AG04449 (cell line): ENCODE measurements around the gene FBLL1.

- RRBS: no CpG with 5 or more reads among the region's 3 CpGs
Measured at GRCh38 chr5:167699325-167700049, 592.0 kb upstream of the WWC1 start.

DNA sequence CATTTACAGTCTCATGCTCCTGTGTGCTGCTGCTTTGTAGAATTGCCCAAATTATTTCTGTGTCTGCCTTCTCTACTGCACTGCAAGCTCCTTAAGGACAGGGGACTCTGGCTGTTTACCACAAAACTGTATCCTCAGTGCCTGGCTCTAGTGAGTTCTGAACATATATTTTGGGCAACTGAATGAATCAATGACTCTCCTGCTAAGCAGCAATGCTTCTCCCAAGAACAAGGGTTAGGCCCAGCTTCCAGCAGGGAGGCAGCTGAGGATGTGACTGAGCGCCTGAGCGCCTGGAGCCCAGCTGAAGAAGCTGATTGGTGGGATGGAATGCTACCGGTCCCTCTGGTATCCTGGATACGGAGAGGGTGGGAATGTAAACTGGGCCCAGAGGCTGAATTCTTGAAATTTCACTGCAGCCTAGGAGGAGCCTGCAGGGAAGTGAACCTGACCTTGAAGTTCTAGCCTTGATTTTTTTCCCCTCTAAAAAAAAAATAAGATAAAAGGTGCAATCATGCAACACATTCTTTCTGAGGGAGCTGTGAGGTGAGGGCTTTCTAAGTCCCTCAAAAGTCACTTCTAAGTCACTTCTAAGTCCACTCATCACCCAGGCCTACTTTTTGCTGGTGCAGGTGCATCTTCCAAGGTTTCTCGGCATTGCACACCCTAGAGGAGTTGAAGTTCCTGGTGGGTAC is 43.3 kb downstream of the WWC1 start:
- RRBS: no CpG with 5 or more reads among the region's 5 CpGs

GRCh38 chr5:168393124-168393842 is 93.0 kb upstream of the RARS1 start:
- RRBS: no CpG with 5 or more reads among the region's 8 CpGs

DNA sequence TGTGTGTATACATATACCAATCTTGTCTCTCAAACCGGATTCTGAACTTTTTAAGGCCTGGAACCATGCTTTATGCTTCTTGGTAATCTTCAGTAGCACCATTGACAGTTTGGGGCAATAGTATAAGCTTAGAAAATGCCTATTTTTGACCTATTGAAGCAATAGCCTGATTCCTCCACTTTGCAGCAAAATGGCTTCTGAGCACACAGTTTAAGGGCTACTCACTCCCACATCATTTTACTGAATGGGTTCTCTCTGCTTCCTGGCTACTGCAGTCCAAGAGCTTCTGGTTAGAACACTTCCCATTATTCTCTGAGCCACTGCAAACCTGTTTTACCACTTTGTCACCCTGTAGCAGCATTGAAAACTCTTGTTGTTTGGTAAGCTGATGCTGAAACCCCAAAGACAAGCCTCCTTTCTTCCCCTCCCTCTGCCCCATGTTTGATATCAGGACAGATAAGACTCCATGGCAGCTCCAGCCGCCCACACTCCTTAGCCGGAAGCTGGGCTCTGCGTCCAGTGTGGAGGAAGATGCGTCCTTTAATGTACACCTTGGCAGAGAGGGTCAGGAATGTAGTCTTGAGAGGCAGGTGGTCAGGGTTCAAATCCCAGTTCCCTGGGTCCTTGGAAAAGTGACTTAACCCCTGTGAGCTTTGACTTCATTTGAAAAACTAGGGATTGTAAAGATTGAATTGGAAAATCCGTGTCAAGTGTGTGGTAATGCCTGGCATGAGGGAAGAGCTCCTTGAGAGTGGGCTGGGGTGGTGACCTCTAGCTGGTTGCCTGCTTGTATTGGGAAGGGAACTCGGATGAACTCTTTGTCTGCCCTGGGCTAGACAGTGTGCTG is 84.3 kb upstream of the RARS1 start:
- RRBS: no CpG with 5 or more reads among the region's 7 CpGs

DNA sequence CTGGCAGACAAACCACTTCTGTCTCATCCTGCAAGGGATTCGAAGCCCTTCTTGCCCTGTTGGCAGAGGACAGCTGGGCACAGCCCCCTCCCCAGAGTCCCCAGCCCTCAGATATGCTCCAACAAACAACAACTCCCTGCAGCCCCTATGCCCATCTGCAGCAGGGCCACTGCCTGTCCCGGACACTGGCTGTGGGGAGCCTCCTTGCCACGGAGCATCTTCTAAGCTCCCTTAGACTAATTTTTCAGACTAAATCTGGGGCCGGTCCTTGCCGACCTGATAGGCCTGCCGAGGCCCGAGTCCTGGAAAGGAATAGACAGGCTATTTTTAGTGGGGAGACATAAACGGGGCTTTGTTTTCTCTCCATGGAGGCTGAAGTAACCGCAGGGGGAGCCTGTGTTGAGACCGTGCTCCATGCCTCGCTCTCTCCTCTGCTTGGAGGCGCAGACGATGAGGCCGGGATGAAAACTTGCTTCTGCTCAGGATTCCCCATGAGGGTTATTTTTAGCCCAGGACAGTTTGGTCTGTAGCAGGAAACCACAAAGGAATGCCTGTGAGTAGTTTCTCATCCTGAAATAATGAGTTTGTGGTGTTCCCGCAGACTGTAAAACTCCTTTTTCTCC is 82.1 kb upstream of the RARS1 start:
- RRBS: 27% methylated on average over 3 of the region's 15 CpGs

DNA sequence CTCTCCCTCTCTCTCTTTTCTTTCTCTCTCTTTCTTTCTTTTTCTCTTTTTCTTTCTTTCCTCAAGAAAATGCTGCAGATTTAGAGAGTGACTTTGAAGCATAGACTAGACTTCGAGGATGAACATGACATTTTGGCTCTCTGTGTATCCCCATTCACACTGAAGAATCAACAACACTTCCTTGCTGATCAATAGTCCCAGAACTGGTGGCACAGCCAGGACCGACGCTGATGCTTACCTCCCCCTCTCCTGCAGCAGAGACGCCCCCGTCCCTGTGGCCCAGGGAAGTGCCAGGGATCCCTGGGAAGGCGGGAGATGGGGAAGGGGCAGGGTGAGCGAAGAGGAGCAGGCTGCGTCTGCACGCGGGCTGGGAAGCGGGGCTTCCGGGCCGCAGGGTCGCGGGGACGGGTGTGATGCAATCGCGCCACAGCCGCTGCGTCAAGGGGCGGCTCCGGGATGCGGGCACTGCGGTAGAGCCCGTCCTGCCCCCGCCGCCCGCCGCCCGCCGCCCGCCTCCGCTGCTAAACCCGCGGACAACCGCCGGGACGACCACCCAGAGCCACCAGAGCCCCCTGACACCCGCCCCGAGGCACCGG is at the start of gene FBLL1:
FBLL1 (plus strand) TSS at position 427 of the 596 bp plus-strand sequence.
- RRBS: 5% methylated on average over 16 of the region's 41 CpGs

DNA sequence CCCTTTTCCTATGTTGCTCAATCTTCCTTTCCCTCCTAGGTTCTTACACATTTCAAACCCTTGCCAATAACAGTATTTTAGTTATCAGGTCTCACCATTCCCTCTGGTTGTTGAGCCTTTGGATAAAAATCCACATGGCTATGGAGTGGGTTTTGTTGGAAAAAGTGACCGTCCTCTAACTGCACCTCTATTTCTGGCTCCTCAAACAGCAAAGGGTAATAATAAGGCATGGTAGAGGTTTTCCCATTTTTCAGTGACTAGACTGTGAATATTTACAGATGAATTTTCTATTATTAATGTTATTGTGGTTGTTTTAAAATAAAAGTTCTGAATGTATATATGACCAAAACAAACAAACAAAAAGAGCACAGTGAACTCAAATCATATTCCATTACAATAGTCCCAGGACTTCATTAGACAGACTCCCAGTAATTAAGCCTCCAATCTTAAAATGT is 22.7 kb downstream of the PANK3 start:
- RRBS: no CpG with 5 or more reads among the region's 1 CpG

- RRBS: no CpG with 5 or more reads among the region's 3 CpGs
Measured at GRCh38 chr5:168681458-168682000, 102.4 kb upstream of the PANK3 start.

GRCh38 chr5:168683577-168684038 is 104.4 kb upstream of the PANK3 start:
- RRBS: no CpG with 5 or more reads among the region's 14 CpGs

- RRBS: no CpG with 5 or more reads among the region's 6 CpGs
Measured at GRCh38 chr5:168734663-168735040, 155.5 kb upstream of the PANK3 start.

- RRBS: no CpG with 5 or more reads among the region's 9 CpGs
Measured at GRCh38 chr5:168789375-168789858, 210.2 kb upstream of the PANK3 start.

DNA sequence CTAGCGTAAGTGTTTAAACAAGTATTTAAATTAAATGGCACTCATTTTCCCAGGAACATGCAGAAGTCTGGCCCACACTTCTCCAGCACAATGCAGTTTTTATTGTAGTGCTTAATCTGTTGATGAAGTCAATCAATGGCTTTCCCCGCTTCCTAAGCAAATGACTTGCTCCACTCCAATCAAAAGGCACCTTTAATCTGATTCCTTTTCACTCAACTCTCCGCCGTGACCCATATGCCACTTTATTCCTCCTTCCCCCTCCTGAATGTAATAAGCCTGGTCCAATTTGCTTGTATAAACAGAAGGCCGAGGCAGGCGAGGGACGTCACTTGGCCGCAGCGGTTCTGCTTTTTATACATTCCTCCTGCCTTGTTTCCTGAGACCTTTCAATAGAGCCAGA is 273.6 kb downstream of the SLIT3 start:
- RRBS: no CpG with 5 or more reads among the region's 9 CpGs

DNA sequence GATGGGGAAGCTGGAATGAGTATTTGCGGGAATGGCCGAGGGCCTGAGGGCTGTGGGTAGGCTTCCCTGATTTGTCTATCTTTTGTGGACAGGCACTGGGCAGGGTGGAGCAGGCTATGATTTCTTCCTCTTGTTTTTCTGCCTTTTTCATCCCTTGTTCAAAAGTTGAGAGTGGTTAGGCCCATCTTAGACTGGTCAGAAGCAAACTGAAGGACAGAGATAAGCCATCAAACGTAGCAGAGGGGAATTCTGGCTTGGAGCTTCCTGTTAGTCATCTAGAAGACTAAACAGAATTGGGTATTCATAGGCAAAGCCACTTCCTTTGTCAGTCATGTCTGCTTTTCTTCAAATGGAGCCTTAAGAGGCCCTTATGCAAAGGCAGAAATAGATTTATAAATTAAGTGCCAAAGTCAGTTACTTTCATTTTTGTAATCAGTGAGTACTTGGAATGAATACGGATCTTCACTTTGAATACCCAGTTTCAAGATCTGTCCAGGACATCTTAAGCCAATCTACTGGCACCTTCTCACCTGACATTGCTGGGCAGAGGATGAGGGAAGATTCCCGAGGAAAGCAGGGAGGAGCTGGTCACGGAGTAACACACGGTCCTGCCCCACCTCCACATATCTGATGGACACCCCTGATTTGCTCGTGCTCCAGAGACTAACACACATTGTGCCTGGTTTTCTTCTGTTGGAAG is 14.0 kb downstream of the DOCK2 start:
- RRBS: no CpG with 5 or more reads among the region's 8 CpGs

GRCh38 chr5:169855536-169856097 is 124.7 kb downstream of the INSYN2B start:
- RRBS: no CpG with 5 or more reads among the region's 2 CpGs

- RRBS: no CpG with 5 or more reads among the region's 3 CpGs
Measured at GRCh38 chr5:169964841-169965218, 15.5 kb downstream of the INSYN2B start.

DNA sequence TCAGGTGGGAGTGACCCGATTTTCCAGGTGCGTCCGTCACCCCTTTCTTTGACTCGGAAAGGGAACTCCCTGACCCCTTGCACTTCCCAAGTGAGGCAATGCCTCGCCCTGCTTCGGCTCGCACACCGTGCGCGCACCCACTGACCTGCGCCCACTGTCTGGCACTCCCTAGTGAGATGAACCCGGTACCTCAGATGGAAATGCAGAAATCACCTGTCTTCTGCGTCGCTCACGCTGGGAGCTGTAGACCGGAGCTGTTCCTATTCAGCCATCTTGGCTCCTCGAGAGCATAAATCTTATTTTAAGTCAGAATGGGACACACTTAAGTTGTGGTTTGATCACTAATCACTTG is 12.7 kb downstream of the C5orf58 start:
- RRBS: no CpG with 5 or more reads among the region's 17 CpGs

DNA sequence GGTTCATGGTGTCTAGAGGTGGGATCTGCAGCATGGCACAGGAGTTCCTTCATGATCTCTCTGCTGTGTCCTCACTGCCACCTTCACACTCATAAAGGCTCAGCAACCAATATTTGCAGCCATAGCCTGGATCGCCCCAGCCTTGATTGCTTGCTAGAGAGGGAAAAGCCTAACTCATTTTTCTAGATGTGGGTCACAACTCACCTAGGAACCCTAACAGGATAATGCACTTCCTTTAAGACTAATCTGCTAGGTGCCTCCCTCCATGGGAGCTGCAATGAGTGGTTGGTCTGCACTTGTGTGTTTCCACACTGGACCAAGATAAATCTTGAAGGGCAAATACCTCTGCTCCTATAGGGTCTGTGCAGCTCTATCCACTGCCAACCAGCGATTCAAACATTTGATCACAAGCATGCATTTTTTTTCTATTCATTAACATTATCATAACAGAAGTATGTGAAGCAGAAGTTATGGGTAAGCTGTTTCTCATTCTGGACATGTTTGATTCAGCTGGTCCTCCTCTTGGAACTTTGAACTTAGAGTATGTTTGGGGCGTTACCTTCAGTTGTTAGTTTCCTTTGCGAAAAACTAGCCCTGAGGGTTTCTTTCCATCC is 16.9 kb downstream of the C5orf58 start:
- RRBS: no CpG with 5 or more reads among the region's 4 CpGs

DNA sequence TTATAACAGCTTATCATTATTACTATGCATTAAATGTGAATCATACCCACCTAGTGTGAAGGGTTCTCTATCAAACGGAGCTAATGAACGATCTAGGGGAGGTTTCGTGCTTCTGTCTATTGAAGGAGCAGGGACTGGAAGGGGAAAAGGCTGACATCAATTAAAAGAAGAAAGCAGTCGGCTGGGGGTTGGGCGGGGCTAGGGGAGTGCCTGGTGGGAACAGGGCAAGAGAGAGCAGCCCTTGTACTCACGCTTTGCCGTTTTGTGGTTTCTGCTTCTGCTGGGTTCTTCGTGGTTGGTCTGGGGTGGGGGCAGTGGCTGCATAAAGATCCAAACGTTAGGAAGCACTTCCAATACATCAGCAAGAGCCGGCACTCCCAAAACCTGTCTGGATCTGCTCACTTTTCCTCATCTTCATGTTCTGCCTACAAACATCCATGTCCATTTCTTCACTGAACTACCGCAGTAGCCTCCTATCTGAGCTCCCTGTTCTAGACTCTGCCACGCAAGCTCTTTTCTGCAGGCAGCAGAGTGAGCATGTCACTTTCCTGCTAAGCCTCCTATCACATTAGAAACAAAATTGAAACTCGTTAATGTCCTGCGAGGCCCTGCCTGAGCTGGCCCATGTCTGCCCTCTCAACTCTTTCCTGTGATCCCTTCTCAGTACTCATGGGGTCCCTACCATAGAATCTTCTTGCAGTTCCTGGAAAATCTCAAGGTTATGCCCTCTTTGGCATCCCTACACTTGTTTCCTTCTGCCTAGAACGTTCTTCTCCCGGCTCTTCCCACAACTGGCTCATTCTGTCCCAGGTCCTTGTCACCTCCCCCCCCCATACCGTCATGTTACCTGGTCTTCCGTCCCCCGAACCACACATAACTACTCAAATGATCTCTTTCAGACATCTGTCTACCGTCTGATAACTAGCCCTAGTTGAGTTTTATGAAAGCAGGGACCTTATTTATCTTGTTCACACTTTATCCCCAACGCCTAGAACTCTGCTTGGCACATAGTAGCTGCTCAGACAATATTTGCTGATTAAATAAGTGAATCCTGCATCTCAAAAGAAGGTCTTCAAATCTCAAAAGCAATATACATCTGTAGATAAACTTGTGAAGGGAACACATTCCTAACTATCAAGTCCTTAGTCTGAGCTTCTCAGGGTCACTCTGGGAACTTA is 30.4 kb downstream of the LCP2 start:
- RRBS: no CpG with 5 or more reads among the region's 21 CpGs

DNA sequence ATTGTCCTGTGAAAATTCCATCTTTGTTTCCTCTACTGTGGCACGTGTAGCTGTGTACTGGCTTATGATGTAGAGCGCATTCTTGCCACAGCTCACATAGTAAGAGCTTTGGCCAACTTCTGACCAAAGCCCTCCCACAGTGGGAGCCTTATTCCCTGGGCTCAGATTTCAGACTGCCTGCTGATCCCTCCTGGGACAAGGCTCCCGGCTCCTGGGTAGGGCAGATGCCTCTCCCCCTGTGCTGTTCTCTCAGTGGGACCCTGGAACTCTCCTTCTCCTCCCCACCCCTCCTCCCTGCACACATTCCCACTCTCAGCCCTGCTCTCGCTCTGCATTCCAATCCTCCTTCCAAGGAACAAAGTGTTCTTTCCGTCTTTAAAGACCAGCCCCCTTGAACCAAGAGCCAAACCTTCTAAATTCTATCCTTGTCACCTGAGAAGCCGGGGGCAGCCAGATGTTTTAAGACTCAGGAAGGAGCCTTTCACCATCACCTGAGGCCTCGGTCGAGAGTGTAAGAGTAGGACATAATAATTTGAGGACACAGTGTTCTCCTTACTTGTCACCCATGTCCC is 17.4 kb downstream of the LCP2 start:
- RRBS: no CpG with 5 or more reads among the region's 8 CpGs